ENCODE results near the genes H2BC7, H2BC8, BTN2A2 and H2AC12.

DNA sequence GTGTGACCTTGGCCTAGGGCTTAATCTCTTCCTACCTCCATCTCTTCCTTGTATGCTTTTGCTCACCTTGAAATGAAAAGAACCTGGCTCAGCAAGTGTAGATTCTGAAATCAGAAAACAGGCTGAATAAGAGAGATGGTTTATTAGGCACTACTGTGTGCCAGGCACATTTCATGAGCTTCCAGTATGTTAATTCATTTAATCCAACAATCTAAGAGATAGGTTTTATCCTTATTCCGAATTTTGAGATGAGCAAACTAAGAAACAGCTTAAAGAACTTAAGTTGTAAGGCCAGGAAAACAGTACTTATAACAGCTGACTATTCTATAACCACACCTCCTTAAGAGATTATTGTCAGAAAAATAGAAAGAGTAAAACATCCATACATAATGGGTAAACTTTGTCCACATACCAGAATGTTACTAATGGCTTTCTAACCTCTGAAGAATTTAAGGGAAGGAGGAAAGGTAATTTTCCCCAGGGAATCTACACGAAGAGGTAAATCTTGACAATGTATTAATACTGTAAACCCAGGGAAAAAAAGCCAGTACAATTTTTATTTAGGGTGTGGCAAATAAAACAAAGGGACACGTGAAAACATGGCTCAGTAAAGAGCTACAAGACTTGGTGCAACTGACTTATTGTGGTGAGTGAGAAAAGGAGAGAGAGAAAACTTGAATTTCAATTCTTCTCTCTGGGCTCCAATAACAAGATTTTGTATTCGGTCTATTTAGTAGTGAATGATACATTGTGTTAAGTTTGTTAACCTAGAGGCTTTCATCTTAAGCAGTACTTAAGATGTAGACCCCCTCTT lies 2.9 kb downstream of the H2AC6 start:
- PRO-cap, result no peak

GRCh38 chr6:26128358-26128998 lies 4.5 kb downstream of the H2AC6 start:
- PRO-cap, result no peak

- PRO-cap, result no peak
Observed at GRCh38 chr6:26182977-26183524, 510 bp upstream of the H2BC6 start.

DNA sequence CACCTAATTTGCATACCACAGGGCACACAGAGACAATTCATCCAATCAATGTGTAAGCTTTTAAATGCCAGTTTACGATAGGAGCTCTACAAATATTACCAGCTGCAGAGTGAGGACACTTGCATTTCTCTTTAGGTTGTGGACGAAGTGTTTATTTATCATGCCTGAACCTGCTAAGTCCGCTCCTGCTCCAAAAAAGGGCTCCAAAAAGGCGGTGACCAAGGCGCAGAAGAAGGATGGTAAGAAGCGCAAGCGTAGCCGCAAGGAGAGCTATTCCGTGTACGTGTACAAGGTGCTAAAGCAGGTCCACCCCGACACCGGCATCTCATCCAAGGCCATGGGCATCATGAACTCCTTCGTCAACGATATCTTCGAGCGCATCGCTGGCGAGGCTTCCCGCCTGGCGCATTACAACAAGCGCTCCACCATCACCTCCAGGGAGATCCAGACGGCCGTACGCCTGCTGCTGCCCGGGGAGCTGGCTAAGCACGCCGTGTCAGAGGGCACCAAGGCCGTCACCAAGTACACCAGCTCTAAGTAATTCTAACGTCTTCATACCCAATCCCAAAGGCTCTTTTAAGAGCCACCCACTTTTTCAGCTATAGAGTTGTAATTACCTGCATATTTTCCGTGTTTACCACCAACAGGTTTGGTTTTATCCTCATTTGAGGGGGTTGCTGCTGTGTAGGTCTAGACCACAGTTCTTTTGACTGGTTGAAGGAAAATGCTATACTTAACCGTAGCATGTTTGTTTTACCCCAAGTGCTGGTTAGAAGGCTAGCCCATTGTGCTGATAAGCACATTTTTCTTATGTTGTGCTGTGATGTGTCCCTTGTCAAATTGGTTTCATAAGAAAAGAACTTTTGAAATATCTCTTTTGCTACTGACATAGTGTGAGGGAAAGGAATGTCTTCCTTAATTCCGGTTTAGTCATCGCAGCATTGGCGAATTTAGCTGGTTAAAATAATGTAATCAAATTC lies at the start of gene H2BC7:
Gene H2BC7, plus strand, starts transcription at position 118 of the 980 bp plus-strand sequence.
- PRO-cap, result bidirectional peak, plus-strand start at position 125 of the sequence, minus-strand start outside the sequence

- PRO-cap, result no peak
Observed at GRCh38 chr6:26206926-26207671, 2.7 kb downstream of the H4C5 start.

GRCh38 chr6:26215853-26216793 lies at the start of gene H2BC8:
H2BC8 (minus strand) TSS chr6:26216688.
- PRO-cap, result unidirectional peak, minus-strand start at chr6:26216376; bidirectional peak, plus-strand start at chr6:26216921, minus-strand start at chr6:26216659

GRCh38 chr6:26223214-26223649 lies 1.7 kb upstream of the H3C6 start:
- PRO-cap, result no peak

DNA sequence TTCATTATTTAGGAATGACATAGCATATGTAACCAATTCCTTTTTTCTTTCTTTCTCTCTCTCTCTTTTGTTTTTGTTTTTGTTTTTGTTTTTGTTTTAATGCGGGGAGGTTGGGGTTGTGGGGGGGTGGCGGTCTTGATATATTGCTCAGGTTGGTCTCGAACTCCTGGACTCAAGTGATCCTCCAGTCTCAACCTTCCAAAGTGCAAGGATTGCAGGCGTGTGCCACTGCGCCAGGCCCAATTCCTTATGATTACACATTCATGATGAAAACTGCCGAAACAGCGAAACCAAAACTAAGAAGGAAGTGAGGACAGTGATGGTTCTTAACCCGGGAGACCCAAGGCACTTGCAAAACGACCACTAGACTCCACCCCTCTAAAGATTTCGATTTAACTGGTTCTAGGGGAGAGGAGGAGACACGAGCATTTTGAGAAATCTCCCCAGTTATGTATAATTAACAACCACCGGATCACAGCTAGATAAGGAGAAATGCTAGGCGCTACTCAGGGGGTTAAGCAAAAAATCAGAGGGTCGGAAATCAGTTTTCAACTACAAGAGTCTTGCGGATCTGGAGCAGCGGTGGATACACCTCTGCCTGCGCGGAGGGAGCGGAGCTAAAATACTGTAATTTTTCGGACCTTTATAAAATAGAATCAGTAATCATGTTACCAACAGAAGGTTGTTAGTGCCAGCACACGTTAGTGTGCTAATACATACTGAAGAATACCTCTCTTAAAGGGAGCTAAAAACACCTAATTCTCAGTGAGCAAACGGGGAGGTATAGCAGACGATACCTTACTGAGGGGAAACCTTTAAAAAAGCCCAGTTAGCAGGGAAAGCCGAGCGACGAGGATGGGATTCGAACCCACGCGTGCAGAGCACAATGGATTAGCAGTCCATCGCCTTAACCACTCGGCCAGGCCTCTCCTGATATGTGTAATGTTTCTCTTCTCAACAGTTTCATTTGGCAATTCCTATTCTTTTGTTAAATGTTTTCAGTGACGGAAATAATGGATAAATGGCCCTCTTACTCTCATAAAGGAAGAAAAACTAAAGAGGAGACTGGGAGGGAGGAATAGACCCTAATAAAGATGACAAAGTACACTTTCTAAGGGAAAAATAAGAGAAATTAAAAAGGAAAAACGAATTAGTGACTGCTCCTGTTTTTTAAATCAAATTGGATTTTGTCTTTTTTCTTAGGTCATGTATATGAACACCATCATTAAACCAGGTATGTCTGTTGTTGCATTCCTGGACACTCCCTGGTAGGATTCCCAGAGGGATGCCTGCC lies 19.8 kb upstream of the H4C8 start:
- PRO-cap, result no peak

DNA sequence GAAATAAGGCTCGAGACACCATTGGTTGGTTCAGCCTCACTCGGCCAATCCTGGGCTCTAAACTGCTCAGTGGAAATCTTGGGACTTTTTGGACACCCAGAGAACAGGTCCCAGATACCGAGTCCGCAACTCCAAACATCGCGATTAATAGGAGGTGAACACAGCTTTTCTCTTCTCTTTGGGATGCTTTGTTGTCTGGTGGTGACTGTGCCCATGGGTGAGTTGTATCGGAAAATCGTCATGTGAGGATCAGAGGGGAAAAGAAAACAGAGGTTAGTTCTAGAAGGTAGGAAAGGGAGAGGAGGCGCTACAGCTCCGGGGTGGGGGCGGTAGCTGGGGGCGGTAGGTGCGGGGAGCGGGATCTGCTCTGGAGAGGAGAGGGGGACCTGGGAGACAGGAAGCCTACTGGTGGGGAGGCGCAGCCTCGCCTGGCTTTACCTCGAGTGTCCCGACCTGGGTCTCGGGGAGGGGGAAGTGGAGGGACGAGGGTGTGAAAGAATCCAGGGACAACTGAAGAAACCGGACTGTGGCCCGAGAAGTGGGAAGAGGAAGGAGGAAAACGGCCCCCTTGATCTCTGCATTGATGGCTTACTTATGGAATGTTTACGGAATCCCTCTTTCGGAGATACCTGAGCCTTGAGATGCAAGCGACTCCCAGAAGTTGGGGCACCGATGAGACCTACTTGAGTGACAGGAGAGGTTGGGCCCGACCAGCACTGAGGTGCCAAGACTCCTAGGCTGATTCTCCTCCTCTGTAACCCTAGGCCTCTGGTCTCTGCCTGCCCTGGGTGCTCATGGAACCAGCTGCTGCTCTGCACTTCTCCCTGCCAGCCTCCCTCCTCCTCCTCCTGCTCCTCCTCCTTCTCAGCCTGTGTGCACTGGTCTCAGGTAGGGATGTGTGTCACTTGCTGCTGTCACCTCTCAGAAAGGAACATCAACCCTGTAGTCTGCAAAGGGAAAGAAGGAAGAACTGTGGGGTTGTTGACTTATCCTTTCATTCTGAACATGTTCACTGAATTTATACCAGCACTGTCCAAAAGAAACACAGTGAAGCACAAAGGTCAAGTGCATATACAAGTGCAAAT lies at the start of gene BTN2A2:
Gene BTN2A2, plus strand, starts transcription at position 81 of the 1,085 bp plus-strand sequence.
- PRO-cap, result unidirectional peak, plus-strand start at position 134 of the sequence; unidirectional peak, plus-strand start at position 372 of the sequence; unidirectional peak, minus-strand start at position 796 of the sequence

GRCh38 chr6:26407496-26408097 lies 5.5 kb downstream of the BTN3A1 start:
- PRO-cap, result no peak

- PRO-cap, result no peak
Observed at GRCh38 chr6:26448027-26448475, 7.7 kb downstream of the BTN3A3 start.

DNA sequence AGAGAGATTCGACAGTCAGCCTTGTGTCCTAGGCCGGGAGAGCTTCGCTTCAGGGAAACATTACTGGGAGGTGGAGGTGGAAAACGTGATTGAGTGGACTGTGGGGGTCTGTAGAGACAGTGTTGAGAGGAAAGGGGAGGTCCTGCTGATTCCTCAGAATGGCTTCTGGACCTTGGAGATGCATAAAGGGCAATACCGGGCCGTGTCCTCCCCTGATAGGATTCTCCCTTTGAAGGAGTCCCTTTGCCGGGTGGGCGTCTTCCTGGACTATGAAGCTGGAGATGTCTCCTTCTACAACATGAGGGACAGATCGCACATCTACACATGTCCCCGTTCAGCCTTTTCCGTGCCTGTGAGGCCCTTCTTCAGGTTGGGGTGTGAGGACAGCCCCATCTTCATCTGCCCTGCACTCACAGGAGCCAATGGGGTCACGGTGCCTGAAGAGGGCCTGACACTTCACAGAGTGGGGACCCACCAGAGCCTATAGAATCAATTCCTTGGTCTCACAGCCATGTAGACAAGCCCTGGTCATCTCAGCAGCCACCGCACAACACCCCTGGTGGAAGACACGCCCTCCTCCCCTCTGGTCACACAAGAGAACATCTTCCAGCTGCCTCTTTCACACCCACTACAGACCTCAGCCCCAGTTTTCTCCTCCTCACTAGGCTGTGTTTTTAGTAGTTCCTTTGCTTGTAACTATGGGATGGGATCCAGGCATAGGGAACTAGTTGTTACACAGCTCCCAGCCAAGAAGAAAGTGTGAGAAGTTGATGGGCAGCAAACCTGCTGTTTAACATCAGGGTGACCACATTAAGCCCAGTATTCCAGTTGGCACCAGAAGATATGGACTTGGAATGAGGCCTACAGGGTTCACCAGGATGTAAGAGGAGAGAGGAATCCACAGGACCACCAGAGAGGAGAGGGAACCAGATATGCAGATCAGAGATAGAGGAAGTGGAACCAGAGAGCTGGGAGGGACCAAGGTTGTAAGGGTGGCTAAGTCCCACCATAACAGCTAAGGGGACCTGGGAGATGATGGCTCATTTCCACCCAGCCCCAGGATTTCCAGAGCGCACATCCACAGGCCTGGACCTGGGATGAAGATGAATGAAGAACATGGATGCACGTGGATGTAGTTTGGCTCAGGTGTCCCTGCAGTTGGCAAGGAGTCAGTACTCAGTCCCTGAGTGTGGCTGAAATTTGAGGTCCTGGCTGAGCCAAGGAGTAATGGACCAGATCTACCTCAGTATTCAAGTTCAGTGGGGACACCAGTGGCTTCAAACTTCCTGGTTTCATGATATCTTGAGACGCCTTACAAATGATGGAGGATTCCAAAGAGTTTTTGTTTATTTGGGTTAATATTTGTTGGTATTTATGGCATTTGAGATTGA lies 10.8 kb downstream of the BTN2A1 start:
- PRO-cap, result no peak

- PRO-cap, result bidirectional peak, plus-strand start at chr6:26572081, minus-strand start at chr6:26571936
Observed at GRCh38 chr6:26571564-26572516, 24.9 kb upstream of the ABT1 start.

DNA sequence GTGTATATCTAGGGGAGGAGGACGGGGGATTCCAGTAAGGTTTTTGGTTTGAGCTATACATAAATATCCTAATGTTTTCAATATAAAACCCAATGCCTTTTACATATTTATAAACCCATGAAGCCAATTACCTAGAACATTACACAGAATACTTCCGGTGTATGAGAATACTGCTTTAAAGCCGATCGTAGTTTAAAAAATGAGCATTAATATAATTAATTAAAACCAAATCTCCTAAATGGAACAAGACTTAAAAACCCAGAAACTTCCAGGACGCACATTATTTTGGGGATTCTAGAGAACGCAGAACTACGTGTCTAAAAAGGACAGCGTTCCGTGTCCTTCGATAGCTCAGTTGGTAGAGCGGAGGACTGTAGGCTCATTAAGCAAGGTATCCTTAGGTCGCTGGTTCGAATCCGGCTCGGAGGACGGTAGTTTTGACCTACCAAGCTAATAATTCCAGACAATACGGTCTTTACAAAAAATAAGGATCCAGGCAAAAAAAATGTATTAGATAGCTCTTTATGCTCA lies 19.9 kb upstream of the ABT1 start:
- PRO-cap, result no peak

- PRO-cap, result bidirectional peak, plus-strand start at chr6:26596002, minus-strand start at chr6:26595882
Observed at GRCh38 chr6:26595592-26596421, 946 bp upstream of the ABT1 start.

DNA sequence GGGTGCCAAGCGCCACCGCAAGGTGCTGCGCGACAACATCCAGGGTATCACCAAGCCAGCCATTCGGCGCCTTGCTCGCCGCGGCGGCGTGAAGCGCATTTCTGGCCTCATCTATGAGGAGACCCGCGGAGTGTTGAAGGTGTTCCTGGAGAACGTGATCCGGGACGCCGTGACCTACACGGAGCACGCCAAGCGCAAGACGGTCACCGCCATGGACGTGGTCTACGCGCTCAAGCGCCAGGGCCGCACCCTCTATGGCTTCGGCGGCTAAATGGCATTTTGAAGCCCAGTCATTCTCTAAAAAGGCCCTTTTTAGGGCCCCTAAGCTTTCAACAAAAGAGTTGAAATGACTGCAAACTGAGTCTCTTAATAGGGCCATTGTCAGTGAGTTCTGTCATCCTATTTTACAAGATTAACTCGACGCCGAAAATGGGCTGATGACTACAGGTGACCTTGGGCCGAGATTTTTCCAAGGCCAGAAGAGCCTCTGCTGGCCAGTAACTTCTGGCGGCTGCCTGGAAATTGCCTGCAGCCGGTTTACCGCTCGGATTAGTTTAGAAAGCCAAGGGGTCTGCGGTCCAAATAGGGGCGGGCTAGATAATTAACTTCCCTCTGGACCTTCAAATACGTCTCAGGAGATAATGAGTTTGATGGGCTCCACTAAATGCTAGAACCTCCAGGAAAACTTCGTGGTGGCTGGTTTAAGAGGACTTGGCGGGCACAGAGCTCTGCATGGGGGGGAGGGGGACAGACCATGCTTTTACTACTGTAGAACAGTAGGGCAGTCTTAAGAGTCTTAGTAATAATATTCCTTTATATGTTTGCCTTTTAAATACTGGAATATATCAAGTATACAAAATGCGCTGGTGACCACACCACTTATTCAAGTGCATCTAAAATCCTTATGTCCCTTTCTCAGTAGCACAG lies 531 bp downstream of the H4C9 start:
- PRO-cap, result bidirectional peak, plus-strand start at position 116 of the sequence, minus-strand start at position 103 of the sequence

DNA sequence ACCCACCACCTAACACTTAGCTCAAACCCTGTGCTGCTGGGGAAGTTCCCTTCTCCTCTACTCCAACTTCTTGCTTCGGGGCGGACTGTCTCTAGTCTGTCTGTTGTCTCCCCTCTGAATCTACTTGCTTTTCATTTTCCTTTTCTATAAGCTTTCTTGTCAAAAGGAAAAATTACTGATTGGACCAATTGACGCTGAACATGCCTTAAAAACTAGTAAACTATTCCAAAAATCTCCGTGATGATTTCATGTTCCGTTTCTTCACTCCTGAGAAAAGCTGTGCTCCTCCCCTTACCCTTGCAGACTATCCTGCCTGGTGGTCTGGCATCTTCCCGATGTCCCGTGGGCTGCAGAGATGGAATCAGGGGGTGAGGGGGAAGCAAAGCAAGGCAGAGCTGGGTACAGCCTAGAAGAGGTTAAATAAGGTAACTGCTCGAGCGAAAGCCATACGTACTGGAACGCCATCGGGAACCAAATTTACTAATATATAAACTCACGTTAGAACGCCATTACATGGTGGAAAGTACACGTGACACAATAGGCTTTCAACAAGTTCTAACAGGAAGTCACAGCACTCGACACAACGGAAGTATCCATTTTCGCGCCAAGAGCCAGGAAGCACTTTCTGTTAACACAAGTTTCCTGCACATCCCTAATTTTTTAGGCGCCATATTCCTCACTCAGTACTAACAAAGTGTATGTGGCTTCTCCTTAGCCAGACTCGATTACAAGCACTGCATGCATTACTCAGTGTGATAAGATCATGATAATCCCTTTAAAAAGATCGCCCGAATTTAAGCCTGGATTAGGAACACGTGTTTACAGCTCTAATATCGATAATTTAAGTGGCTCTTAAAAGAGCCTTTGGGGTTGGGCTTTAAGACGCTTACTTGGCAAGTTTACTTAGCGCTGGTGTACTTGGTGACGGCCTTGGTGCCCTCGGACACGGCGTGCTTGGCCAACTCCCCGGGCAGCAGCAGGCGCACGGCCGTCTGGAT lies 837 bp downstream of the H2BC12 start:
- PRO-cap, result bidirectional peak, plus-strand start at position 718 of the sequence, minus-strand start at position 460 of the sequence

DNA sequence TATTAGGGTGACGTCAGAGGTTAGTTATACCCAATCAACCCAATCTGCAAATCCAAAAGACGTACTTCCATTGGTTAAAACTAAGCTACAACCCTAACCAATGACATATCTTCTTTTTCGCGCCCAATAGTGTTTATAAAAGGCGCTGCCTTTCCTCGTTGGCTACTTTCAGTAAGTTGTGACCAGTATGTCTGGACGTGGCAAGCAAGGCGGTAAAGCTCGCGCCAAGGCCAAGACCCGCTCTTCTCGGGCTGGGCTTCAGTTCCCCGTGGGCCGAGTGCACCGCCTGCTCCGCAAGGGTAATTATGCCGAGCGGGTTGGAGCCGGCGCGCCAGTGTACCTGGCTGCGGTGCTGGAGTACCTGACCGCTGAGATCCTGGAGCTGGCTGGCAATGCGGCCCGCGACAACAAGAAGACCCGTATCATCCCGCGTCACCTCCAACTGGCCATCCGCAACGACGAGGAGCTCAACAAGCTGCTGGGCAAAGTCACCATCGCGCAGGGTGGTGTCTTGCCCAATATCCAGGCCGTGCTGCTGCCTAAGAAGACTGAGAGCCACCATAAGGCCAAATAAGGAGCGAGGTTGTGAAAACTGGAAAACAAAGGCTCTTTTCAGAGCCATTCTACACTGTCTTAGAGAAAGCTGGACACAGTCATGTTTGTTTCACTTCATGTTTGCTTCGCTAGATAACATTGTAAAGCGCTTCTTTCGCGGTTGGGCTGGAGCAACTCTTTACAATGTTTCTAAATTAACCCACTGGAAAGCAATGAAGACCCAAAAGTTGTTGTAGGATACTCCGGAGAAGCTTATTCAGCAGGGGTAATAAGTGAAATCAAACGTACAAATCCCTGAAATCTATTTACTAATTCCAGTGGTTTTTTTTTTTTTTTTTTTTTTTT lies at the start of gene H2AC12:
Gene H2AC12, plus strand, starts transcription at position 165 of the 900 bp plus-strand sequence.
- PRO-cap, result bidirectional peak, plus-strand start at position 165 of the sequence, minus-strand start outside the sequence; bidirectional peak, plus-strand start at position 435 of the sequence, minus-strand start at position 444 of the sequence

DNA sequence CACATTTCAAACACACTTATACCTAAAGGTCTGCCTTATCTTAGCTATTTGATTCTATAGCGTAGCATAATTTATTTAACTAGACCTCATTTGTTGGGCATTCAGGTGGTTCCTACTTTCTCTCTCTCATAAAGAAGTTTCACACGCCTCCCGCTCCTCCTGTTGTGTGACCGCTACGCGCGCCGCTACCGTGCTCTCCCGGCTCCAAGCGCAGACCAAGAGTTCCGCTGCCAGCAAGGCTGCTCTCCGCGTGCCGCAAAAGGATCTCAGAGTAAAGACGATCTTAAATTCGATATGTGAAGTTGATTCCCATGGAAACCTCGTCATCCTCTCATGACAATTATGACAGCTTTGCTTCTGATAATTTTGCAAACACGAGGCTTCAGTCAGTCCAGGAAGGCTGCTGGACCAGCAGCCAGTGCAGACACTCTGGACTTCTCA lies 20.4 kb downstream of the PRSS16 start:
- PRO-cap, result no peak

- PRO-cap, result no peak
Observed at GRCh38 chr6:27369469-27370683, 18.7 kb upstream of the ZNF391 start.